Ileum (tissue), 1 donor: Measurements from ENCODE around the genes SYNE3, TCL1A and BDKRB2.

GRCh38 chr14:95408317-95408999 lies 88.8 kb upstream of the CLMN start:
- PRO-cap, result no peak

DNA sequence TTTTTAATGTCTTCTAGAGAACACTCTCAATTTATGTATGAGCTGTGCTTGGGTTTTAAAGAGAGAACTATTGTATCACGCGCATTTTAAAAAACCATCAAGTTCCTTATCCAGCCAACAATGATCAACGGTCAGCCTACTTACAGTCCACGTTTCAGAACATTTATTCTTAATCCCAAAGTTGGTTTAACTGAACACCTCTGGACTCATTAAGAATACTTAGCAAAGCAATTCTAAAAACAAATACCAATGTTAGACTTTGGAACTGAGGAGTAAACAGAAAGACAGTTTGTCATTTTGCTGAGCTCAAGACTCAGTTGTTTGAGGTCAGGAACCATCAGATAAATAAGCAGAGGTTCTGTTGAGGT lies 72.5 kb downstream of the SYNE3 start:
- PRO-cap, result no peak

DNA sequence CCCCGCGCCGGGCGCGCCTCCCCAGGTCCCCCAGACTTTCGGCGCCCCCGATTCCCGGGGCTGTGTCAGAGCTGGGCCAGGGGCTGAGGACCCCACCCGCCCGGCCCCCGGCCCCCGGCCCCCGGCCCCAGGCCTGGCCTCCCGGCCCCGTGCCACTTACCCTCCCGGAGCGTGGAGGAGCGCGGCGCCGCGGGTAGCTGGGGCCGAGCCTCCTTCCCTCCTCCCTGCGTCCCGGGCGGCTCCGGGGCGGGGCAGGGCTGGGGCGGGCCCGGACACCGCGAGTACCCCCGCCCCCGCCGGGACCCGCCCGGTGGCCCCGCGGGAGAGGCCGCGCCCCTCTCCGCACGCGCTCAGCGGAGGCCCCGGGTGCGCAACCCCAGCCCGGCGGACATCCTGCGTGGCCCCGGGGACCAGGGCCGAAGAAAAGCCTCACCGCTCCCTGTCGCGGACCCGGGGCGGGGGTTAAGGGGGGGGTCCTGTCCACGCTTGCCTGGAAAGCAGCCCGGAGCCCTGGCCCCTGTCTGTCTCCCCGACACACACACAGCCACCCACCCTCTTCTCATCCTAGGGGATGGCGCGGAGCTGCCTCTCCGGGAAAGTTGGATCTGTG lies at the start of gene SYNE3:
SYNE3 (minus strand) TSS at position 215 of the 610 bp plus-strand sequence.
- PRO-cap, result bidirectional peak, plus-strand start at position 345 of the sequence, minus-strand start at position 223 of the sequence

DNA sequence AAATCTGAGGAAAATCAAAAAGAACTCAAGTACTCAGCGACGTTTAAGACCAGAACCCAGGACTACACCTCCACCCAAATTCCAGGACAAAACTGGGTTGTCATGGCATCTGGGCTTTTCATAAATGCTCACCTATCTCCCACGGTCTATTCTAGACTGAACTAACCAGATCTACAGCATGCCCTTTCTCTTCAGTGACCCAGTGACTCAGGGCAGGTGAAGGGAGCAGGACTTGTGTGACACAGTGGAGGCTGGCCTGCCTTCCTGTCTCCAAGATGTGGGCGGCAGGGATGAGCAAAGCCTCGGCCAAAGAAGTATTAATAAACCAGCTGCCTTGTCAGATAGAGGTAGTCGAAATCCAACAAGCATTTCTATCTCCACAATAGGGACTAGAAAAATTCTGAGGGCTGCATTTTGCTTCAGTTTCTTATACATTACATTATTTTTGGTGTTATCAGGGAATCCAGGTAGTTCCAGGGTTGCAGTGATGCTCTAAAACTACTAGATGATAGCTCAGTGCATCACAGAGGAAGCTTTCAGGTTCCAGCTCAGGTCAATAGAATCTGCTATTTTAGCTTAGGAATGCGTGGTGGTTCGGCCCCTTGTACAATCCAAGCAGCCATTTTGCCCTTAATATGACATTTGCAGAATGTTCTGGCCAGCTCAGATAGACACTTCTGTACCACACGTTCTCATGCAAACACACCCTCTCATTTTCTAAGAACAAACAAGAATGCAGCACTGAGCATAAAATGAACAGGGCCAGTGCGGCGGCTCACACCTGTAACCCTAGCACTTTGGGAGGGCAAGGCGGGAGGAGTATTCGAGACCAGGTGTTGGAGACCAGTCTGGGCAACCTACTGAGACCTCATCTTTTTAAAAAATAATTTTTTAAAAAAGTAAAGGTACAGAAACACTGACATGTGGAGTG lies 4.1 kb upstream of the GLRX5 start:
- PRO-cap, result no peak

DNA sequence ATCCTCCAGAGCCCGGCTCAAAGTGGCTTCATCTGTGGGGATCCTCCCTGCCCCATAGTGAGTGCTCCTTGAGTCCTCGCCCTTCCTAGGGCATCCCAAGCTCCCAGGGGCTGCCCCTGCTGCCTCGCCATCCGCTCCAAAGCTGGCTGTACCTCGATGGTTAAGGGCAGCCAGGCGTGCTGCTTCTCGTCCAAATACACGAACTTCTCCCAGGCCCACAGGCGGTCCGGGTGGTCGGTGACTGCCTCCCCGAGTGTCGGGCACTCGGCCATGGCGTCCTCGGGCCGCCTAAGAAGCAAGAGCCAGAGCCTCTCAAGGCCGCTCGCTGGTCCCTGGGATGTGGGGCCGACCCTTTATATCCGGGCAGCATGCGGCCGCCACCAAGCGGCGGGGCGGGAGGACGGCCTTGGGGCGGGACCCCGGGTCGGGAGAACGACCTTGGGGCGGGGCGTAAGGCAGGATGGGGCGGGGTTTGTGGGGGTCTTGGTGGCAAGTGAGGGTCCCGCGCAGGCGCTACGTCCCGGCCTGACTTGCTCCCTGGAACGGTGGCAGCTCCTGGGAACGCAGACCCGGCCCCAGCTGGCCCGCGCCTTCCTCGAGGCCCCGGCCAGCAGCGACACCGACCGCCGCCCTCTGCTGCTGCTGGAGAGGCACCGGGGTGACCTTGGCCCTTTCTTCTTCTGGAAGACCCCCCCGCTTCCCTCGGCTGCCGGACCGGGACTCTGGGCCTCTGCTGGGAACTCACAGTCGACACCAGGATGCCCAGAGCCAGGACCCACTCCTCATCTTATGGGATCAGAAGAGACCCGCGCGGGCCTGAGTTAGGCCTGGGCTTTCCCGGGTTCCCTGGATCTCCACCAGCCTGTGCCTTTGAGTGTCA lies at the start of gene TCL1A:
TCL1A (minus strand) TSS at position 331 of the 880 bp plus-strand sequence.
- PRO-cap, result no peak

- PRO-cap, result bidirectional peak, plus-strand start at chr14:96106316, minus-strand start at chr14:96106104
These were observed 67.0 kb downstream of the C14orf132 start for GRCh38 chr14:96105962-96106769.

DNA sequence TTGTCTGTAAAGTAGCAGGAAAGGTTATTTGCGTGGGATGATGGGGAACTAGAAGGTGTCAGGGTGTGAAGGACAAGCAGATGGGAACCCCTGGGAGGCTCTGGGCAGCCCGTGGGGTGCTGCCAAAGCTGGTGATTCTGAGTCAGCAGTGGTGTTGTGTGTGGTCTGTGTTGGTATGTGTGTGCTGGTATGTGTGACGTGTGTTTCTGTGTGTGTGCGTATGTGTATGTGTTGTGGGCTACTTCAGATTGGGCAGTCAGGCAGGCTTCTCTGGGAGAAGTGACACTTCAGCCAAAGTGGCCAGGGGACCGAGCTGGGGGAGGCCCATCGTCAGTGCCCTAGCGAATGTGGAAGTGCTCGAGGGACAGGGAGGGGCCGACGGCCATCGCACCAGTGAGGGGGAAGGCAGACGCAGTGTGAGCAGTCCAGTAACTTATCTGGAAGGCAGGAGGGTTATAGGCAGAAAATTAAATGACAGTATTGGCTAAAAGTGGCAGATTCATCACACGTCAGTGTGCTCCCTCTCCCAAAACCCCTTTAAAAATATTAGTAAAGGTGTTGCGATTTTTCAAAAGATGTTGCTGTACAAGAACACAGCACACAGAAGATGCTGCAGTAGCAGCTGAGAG lies 15.2 kb upstream of the BDKRB2 start:
- PRO-cap, result no peak

- PRO-cap, result bidirectional peak, plus-strand start at chr14:96204861, minus-strand start at chr14:96204728
These were observed at the start of gene BDKRB2 for GRCh38 chr14:96204516-96205422. TSS of gene BDKRB2 (plus strand) at chr14:96204839.

GRCh38 chr14:96263452-96264597 lies 7.8 kb downstream of the BDKRB1 start:
- PRO-cap, result unidirectional peak, minus-strand start at chr14:96263519

DNA sequence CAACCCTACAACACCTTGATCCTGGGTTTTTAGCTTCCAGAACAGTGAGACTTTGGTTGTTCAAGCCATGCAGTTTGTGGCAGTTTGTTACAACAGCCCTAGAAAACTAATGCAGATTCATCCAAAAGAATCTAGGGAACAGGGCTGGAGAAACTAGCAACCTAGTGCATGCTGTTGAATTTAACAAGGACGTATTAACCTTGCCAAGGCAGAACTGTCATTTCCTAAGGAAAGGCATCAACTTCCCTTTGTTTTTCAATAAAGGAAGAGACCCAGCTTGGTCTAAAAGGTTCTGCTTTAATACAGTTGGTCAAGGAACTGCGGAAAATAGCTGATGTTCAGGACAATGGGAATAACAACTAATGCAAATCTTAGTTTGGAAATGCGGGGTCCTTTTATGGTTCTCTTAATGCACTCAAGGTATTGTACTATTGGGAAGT lies 11.5 kb downstream of the AK7 start:
- PRO-cap, result no peak

- PRO-cap, result no peak
These were observed 774.7 kb downstream of the VRK1 start for GRCh38 chr14:97571905-97572242.

DNA sequence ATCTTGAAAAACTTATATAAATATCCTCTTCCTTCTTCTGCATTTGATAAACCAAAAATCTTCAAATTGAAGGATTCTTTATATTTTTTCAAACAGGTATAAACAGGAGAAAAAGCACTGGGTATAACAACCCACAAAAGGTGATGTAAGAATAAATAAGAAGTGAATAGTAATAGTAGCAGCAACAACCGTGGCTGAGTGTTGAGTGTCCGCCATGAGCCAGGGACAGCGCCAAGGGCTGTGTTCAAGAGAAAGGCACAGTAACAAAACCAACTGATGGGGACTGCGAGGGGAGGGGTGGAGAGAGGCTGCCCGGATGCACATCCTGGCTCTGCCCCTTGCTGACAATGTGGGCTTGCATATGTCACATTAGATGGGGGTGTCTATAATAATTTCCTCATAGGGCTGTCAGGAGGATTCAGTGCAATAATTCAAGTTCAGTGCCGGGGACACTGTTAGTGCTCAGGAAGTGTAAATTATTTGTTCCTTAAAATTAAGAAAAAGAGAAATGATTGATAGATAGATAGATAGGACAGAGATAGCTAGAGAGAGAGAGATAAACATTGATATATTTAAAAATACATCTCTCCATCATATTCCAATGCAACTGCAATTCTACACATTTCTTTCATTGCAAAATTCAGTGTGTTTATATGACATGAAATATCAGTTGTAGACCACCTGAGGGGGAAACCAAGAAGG lies 912.4 kb downstream of the VRK1 start:
- PRO-cap, result no peak

DNA sequence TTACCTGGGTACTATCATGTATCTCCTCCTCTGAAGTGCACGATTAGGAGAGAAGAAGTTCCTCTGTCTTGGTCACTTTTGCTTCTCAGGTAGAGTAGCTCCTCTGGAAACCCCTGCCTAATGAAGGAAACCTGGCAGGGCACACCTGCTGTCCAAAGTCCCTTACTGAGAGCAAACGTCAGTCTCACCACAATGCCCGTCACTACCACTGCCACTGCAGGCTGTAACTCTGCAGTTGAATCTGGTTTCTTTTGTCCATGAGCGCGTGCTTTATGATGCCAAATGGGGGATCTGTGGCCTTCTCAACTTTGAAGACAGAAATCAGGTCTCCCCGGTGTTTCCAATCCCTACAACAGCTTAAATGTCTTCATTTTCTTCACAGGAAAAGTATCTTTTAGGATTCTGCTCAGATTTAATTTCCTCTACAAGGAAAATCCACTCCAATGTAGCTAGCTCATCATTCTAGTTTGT lies 1068.5 kb downstream of the BCL11B start:
- PRO-cap, result no peak

- PRO-cap, result no peak
These were observed 998.8 kb downstream of the BCL11B start for GRCh38 chr14:98273169-98273611.

- PRO-cap, result no peak
These were observed 42.4 kb downstream of the BCL11B start for GRCh38 chr14:99229515-99230007.

DNA sequence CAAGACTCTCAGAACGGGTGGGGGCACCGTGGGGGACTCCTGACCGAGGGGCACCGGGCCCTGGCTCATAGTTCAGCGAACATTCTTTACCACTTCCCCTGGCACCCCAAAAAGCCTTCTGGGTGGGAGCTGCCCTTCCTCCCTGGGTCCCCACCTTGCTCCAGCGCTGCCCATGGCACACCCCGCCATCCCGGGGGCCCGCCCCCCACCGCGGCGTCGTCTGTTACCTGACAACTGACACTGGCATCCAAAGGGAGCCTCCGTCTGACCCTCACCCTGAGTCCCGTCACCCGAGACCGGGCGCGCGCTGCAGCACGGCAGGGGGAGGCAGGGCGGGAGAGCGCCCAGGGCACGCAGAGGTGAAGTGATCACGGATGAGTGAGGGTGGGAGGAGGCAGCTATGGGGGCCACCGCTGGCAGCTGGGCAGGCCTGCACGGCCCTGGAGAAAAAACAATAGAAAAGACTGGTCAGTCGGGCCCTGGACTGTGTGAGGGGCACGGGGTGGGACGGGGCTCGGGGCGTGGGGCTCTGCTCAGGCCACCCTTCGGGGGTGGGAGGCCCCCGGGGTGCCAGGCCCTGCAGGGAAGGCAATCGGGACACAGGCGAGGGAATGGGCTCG lies 40.8 kb downstream of the BCL11B start:
- PRO-cap, result no peak

GRCh38 chr14:99243264-99243939 lies 28.6 kb downstream of the BCL11B start:
- PRO-cap, result no peak

DNA sequence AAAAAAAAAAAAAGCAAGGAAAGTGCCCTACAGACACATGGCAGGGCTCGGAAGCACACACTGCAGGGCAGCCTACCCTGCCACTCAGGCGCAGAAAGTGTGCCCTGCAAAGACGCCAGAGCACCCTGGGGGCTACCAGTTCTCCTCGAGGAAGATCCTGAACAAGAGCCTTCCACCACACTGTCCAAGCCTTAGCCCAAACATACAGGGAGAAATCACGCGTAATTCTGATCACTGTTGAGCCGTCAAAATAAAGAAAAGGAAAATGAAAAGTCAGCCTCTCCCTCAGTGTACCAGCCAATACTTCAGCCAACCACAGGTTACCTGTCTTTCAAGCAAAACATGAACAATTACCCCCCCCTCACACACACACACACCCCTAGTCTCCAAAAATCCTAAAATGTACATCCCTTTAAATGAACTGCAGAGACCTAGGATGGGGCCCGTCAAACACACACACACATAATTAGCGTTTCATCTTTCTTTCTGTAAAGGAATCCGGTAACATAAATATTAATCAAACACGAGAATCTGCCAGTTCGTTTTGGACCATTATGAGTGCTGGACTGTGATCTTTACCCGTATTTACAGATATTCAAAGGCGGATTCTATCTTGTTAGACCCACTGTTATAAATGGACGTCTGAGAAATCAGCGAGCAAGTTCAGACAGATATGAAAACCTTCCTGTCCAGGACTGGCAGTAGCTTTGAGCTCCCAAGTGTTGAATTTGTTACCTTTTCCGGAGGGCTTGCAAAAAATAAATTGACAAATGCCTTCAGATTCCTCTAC lies 27.9 kb downstream of the BCL11B start:
- PRO-cap, result no peak

GRCh38 chr14:99245760-99246653 lies 26.0 kb downstream of the BCL11B start:
- PRO-cap, result no peak

GRCh38 chr14:99262966-99263410 lies 9.0 kb downstream of the BCL11B start:
- PRO-cap, result no peak